Camera-type eye (tissue), 1 donor: ENCODE data around the genes ATP6V1FNB and SMKR1.

- RAMPAGE, long total RNA, result no peak
Observed at GRCh38 chr7:128108691-128109506, 77.7 kb upstream of the LRRC4 start.

GRCh38 chr7:128135581-128136774 lies 104.7 kb upstream of the LRRC4 start:
- RAMPAGE, long total RNA, result no peak

GRCh38 chr7:128303855-128304164 lies 39.9 kb downstream of the RBM28 start:
- RAMPAGE, long total RNA, result no peak

DNA sequence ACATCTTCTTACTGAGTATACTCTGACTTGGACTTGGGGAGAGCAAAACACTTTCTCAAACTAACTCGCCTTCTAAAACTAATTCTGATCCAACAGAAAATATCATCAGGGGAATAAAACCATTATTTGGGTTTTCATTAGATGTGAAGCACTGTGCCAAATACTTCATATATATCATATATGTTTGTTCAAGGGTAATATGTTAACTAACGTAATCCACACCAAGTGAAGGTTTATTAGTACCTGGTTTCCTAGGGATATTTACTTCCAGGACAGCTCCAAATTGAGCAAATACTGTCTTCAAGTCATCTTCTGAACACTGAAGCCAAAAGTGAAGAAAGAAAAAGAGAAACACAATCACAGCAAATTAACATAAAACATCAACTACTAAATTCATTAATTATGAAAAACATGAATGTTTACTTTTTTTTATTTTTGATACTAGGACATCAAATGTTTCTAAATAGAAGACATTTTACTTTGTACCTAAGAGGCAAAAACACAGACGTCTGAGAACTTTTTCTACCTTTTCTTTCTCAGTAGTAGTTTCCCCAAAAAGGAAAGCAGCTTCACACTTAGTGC lies 5.1 kb downstream of the RBM28 start:
- RAMPAGE, long total RNA, result no peak

GRCh38 chr7:128477183-128477702 lies 695 bp downstream of the METTL2B start:
- RAMPAGE, long total RNA, result no peak

DNA sequence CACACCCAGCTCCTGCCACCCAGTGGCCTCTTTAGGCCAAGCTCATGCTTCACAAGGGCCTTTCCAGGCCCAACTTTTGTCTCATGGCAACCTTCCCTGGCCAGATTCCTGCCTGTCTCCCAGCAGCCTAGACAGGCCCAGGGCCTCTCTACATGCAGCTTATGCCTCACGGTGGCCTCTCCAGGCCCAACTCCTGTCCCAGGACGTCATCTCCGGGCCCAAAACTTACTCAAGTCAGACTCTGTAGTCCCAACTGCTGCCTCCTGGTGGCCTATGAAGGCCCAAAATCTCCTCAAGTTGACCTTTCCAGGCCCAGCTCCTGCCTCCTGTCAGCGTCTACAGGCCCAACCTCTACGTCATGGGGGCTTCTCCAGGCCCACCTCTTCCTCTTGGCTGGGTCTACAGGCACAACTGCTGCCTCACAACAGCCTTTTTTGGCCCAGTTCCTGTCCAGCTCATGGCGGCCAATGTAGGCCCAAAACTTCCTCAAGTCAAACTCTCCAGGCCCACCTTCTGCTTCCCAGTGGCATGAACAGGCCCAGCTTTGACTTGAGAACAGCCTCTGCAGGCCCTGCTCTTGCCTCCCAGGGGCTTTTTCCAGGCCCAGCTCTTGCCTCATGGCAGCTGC lies 20.4 kb upstream of the GARIN1A start:
- RAMPAGE, long total RNA, result no peak

GRCh38 chr7:128697015-128698105 lies 17.8 kb upstream of the GARIN1B start:
- RAMPAGE, long total RNA, result no peak

- RAMPAGE, long total RNA, result no peak
Observed at GRCh38 chr7:128790435-128791596, 952 bp upstream of the CCDC136 start.

GRCh38 chr7:128829851-128830262 lies 349 bp upstream of the FLNC start:
- RAMPAGE, long total RNA, result no peak

DNA sequence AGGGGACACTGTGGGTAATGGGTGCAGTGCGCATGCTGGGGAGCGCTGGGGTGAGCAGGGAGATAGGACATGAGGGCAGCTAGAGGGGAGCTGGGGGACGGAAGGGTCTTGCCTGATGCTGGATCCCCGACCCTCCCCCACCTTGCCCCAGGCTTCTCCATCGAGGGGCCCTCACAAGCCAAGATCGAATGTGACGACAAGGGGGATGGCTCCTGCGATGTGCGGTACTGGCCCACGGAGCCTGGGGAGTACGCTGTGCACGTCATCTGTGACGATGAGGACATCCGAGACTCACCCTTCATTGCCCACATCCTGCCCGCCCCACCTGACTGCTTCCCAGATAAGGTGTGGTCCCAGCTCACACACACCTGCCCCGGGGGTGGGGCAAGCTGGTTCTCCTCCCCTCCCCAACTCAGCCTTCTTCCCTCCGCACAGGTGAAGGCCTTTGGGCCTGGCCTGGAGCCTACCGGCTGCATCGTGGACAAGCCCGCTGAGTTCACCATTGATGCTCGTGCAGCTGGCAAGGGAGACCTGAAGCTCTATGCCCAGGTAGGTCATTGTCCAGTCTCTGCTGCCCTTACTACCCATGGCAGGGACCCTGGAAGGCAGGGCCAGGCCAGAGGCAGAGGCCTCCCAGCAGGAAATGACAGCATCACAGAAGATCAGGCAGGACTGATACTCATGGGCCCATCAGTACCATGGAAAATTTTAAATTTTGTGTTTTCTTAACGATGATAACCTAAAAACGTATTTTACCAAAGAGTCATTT lies 11.0 kb downstream of the FLNC start:
- RAMPAGE, long total RNA, result no peak

DNA sequence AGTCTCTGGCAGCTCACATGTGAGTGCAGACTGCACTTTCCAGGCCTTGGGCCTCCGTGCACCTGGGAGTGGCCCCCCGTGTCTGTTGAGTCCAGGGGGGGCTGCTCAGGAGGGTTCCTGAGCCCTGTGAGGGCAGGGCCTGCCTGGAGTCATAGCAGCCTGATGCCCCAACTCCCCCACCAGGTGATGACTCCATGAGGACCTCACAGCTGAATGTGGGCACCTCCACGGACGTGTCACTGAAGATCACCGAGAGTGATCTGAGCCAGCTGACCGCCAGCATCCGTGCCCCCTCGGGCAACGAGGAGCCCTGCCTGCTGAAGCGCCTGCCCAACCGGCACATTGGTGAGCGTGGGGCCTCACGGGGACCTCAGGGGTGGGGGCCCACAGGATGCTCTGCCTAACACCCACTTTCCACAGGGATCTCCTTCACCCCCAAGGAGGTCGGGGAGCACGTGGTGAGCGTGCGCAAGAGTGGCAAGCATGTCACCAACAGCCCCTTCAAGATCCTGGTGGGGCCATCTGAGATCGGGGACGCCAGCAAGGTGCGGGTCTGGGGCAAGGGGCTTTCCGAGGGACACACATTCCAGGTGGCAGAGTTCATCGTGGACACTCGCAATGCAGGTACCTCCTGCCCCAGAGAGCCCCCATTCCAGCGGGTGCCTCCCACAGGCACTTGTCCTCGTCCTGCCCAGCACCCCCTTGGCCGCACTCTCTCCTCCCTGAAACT lies 10.1 kb upstream of the ATP6V1F start:
- RAMPAGE, long total RNA, result no peak

DNA sequence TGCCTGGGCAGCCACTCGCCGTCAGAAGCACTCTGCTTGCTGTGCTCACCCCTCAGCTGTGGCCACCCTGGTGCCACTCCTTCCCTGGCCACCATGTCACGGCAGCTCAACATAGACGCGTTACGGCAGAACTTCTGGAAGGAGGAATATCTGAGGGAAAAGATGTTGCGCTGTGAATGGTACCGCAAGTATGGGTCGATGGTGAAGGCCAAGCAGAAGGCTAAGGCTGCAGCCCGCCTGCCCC lies at the start of gene ATP6V1FNB:
Gene ATP6V1FNB (plus strand): TSS at position 14 of the 244 bp plus-strand sequence.
- RAMPAGE, long total RNA, result no peak

- RAMPAGE, long total RNA, result no peak
Observed at GRCh38 chr7:128892649-128893000, 17.9 kb downstream of the KCP start.

- RAMPAGE, long total RNA, result no peak
Observed at GRCh38 chr7:129146103-129146976, 1.8 kb downstream of the TSPAN33 start.

GRCh38 chr7:129345363-129345948 lies 88.8 kb upstream of the STRIP2 start:
- RAMPAGE, long total RNA, result no peak

- RAMPAGE, long total RNA, result no peak
Observed at GRCh38 chr7:129367574-129368659, 66.3 kb upstream of the STRIP2 start.

- RAMPAGE, long total RNA, result no peak
Observed at GRCh38 chr7:129410356-129410608, 23.9 kb upstream of the STRIP2 start.

DNA sequence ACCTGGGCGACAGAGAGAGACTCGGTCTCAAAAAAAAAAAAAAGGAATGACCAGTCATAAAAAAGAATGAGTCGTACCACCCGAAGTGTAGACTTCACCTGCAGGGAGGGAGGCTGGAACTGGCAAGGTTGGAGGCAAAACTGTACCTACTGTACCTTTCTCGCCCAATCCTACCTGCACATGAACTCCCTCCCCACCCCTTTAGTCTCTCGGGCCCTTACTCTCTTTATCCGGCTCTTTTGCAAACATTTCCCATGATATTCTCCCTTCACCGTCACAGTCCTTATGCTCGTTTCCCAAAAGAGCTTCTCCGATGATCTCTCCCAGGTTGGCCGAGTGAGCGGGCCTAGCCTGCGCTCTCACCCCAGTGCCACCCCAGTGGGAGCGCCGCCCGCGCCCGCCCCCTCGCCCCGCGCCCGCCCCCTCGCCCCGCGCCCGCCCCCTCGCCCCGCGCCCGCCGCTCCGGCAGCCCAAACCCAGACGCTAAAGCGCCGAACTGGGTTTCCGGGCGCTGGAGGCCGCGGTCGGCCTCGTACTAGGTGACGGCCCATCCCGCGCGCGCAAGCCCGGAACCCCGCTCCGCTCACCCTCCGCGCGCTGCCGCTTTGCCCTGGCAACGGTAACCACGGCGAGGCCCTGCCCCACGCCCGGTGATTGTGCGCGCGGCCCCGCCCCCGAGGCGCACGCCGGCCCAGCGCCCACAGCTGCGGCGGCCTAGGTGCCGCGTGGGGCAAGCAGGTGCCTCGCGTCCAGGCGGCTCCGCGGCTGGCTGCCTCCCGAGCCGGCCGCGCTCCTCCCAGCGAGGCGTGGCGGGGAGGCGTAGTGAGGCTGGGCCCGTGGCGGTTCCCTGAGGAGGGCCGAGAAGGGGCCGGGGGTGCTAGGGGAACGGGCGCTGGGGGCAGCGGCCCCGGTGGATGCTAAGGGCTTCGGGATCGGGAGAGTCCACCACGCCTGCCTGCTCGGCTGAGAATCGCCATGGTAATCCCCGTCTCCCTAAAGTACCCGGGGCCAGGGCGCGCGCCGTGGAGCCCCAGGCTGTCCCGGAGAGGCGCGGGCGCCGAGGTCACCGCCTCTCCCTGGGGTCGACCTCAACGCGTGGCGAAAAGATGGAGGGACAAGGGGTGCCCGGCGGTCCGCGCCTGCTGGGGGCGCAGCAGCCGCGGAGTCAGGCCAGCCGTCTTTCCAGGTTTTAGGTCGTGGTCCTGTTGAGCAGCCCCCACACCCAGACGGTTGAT lies at the start of gene SMKR1:
Gene SMKR1 (plus strand): TSS at position 682 of the 1,235 bp plus-strand sequence.
- RAMPAGE, long total RNA, result no peak

DNA sequence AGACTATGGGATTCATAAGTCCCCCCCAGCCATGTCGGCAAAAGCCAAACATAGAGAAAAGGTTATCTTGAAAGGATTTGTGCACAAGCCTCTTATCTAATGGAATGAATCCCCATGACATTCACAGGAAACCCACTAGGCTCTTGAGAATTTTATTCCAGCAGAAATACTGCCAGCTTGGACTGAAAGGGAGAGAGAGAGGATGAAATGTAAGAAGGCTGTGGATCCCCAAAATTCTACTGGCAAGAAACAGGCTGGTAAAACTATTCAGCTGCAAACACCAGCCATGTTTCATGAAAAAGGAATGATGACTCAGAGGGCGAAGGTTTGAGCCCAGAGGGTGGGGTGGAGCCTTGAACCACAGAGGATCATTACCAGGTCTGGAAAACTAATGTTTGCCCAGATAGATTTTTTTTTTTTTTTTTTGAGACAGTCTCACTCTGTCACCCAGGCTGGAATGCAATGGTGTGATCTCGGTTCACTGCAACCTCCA lies 41.8 kb upstream of the NRF1 start:
- RAMPAGE, long total RNA, result no peak

DNA sequence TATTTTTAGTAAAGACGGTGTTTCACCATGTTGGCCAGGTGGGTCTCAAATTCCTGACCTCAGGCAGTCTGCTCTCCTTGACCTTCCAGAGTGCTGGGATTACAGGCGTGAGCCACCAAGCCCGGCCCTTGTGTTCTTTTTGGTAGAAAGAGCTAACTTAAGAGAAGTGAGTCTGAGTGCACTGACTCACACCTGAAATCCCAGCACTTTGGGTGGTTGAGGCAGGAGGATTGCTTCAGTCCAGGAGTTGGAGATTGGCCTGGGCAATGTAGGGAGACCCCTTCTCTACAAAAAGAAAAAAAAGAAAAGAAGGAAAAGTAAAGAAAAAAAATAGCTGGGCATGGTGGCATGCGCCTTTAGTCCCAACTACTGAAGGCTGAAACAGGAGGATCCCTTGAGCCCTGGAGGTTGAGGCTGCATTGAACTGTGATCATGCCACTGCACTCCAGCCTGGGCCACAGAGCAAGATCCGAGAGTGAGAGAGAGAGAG lies 94.0 kb downstream of the NRF1 start:
- RAMPAGE, long total RNA, result no peak